ENCODE measurements around a stretch of chr12.

- PRO-cap, 2 experiments: no peak in any of the 2 experiments
- RAMPAGE, long total RNA, 4 experiments: no peak in any of the 4 experiments
Measured at GRCh38 chr12:123237601-123238108, 4.4 kb downstream of the MTRFR start.

DNA sequence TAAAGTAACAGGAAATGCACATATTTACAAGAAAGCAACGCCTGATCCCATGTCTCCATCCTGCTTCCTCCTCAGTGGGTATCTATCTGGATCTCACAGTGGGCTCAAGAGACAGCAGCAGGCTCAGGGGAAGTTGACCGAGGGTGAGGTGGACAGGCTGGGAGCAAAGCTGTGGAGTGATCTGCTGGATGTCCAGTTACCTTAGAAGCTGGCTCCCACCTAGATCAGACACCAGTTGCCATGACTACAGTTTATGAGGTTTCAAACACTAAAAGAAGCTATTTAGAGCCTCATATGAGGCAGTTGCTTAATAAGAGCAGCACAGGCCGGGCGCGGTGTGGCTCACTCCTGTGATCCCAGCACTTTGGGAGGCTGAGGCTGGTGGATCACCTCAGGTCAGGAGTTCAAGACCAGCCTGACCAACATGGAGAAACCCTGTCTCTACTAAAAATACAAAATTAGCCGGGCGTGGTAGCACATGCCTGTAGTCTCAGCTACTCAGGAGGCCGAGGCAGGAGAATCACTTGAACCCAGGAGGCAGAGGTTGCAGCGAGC is 10.7 kb downstream of the MTRFR start:
- PRO-cap, 2 experiments: no peak in any of the 2 experiments
- RAMPAGE, long total RNA, 4 experiments: no peak in any of the 4 experiments

GRCh38 chr12:123293540-123294278 is 22.1 kb upstream of the CDK2AP1 start:
- PRO-cap, 2 experiments: no peak in any of the 2 experiments
- RAMPAGE, long total RNA, 4 experiments: no peak in any of the 4 experiments

GRCh38 chr12:123305123-123305562 is 33.5 kb upstream of the CDK2AP1 start:
- PRO-cap, 2 experiments: no peak in any of the 2 experiments
- RAMPAGE, long total RNA, 4 experiments: no peak in any of the 4 experiments

- PRO-cap, 2 experiments: no peak in any of the 2 experiments
- RAMPAGE, long total RNA, 4 experiments: no peak in any of the 4 experiments
Measured at GRCh38 chr12:123345235-123346163, 19.1 kb downstream of the SBNO1 start.

DNA sequence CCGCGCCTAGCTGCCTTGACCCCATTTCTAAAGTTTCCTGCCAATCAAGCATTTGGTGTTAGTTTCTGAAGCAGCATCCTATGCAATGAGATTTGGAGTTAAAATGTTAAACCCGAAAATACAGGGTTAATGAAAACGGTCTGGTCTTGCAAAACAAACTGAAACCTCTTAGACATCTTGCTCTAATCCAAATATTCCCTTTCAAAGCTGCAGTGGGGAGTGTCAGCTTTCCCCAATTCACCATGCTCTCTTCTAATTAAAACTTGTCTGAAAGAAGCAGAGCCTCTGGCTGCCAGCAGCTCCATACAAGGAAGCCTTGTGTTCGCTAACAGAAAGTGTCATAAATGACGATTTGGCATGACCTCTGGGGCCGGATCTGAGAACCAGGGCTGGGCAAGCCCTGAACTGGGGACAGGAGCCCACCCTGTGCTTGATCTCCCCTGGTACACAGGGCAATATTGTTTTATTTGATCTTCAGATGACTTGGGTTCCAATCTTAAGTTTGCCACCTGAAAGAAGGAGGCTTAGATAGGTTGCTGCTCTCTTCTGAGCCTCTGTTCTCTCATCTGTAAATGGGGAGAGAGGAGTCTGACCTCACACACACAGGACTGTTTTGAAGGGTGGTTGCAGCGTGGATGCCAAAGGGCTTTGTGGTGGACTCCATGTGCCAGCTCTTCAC is 7.7 kb downstream of the KMT5A start:
- PRO-cap, 2 experiments: no peak in any of the 2 experiments
- RAMPAGE, long total RNA, 4 experiments: no peak in any of the 4 experiments

- PRO-cap, 2 experiments: no peak in any of the 2 experiments
- RAMPAGE, long total RNA, 4 experiments: no peak in any of the 4 experiments
Measured at GRCh38 chr12:123395948-123396669, 12.2 kb downstream of the KMT5A start.

GRCh38 chr12:123484056-123484458 is 26.1 kb downstream of the SNRNP35 start:
- PRO-cap, 2 experiments: no peak in any of the 2 experiments
- RAMPAGE, long total RNA, 4 experiments: start-site peak on the minus strand in 1 of 4 experiments, at chr12:123484076-123484330 at its widest, 5 reads per replicate

GRCh38 chr12:123583160-123583827 is 1.1 kb upstream of the TMED2 start:
- PRO-cap, 2 experiments: peak in 1 of 2 experiments; most common plus-strand start chr12:123583454 (in 1)
- RAMPAGE, long total RNA, 4 experiments: no peak in any of the 4 experiments

GRCh38 chr12:123608430-123609325 is 6.8 kb downstream of the DDX55 start:
- PRO-cap, 2 experiments: no peak in any of the 2 experiments
- RAMPAGE, long total RNA, 4 experiments: no peak in any of the 4 experiments

- PRO-cap, 2 experiments: no peak in any of the 2 experiments
- RAMPAGE, long total RNA, 4 experiments: no peak in any of the 4 experiments
Measured at GRCh38 chr12:123655485-123655684, 15.5 kb upstream of the TCTN2 start.

- PRO-cap, 2 experiments: no peak in any of the 2 experiments
- RAMPAGE, long total RNA, 4 experiments: no peak in any of the 4 experiments
Measured at GRCh38 chr12:123727624-123728347, 15.6 kb downstream of the ATP6V0A2 start.

- PRO-cap, 2 experiments: no peak in any of the 2 experiments
- RAMPAGE, long total RNA, 4 experiments: no peak in any of the 4 experiments
Measured at GRCh38 chr12:123907859-123908324, 64.7 kb downstream of the CCDC92 start.

GRCh38 chr12:124006446-124006958 is 33.5 kb downstream of the ZNF664 start:
- PRO-cap, 2 experiments: no peak in any of the 2 experiments
- RAMPAGE, long total RNA, 4 experiments: no peak in any of the 4 experiments

- PRO-cap, 2 experiments: no peak in any of the 2 experiments
- RAMPAGE, long total RNA, 4 experiments: no peak in any of the 4 experiments
Measured at GRCh38 chr12:124233345-124233897, 61.5 kb upstream of the RFLNA start.

- PRO-cap, 2 experiments: no peak in any of the 2 experiments
- RAMPAGE, long total RNA, 4 experiments: start-site peak on the minus strand in 1 of 4 experiments, at chr12:124337069-124337174 at its widest, 28 reads per replicate
Measured at GRCh38 chr12:124336981-124337381, 42.1 kb downstream of the RFLNA start.

- PRO-cap, 2 experiments: no peak in any of the 2 experiments
- RAMPAGE, long total RNA, 4 experiments: no peak in any of the 4 experiments
Measured at GRCh38 chr12:124416535-124417404, 121.9 kb downstream of the RFLNA start.

DNA sequence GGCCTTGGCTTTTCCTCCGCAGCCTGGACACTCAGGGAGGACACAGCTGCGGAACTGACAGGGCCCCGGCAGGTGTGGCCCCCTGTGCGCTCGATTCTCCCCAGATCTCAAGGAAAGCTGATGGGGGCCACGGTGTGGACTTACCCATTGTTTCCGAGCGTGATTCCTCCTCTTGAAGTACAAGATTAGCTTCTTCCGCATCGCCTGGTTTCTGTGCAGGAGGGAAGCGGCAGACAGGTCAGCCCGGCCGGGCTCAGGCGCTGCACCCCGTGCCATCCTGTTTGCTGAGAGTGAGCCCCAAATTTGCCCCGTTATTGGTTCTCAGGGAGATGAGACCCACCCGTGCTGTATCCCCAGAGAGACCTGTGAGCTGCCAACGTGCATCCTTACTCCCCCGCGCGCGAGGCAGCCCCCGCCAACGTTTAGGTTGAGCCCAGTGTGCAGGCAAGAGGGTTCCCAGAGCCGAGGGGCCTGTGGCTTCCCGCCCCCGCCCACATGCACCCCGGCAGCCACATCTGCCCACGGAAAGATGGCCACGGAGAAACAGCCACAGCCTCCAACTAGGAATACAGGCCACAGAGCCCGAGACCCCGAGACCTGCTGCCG is 129.5 kb downstream of the NCOR2 start:
- PRO-cap, 2 experiments: no peak in any of the 2 experiments
- RAMPAGE, long total RNA, 4 experiments: no peak in any of the 4 experiments

DNA sequence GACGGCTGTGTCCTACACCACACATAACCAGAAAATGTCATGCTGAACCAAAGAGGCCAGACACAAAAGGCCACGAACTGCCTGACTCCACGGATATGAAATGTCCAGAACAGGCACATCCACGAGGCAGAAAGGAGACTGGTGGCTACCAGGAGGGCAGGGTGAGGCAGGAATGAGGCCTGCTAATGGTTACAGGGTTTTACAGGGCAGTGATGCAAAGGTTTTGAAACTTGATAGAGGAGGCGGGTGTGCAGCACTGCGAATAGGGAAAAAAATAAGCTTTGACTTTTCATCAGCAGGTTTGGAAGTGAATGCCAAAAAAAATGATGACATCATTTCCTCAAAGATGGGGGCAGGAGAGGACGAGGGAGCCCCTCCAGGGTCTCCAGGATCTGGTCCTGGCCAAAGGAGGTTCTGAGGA is 68.6 kb downstream of the NCOR2 start:
- PRO-cap, 2 experiments: no peak in any of the 2 experiments
- RAMPAGE, long total RNA, 4 experiments: no peak in any of the 4 experiments

GRCh38 chr12:124507619-124508226 is 59.7 kb downstream of the NCOR2 start:
- PRO-cap, 2 experiments: no peak in any of the 2 experiments
- RAMPAGE, long total RNA, 4 experiments: start-site peak on the minus strand in 1 of 4 experiments, at chr12:124507862-124508271 at its widest, 10 reads per replicate

Data from upper lobe of left lung (tissue), 5 donors.